Liver (tissue), 9 donors: ENCODE measurements around a stretch of chr3.

DNA sequence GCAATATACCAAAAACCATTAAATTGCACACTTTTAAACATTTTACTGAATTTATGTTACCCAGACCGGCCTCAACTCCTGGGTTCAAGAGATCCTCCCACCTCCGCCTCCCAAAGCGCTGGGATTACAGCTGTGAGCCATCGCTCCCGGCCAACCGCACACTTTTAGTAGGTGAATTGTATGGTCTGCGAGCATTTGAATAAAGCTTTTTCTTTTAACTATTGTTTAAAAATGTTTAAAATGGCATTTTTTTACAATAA is 1.9 kb downstream of the RNF168 start:
- PRO-cap, 5 experiments: no peak in any of the 5 experiments
- RAMPAGE, long total RNA, 2 experiments: no peak in any of the 2 experiments
- RRBS: no CpG with 5 or more reads among the region's 7 CpGs

- PRO-cap, 5 experiments: peak in 3 of 5 experiments; most common plus-strand start chr3:196625222 (in 1); most common minus-strand start chr3:196624998 (in 2)
- RAMPAGE, long total RNA, 2 experiments: no peak in any of the 2 experiments
- RRBS: no CpG with 5 or more reads among the region's 18 CpGs
Measured at GRCh38 chr3:196624834-196625343, 14.6 kb upstream of the NRROS start.

DNA sequence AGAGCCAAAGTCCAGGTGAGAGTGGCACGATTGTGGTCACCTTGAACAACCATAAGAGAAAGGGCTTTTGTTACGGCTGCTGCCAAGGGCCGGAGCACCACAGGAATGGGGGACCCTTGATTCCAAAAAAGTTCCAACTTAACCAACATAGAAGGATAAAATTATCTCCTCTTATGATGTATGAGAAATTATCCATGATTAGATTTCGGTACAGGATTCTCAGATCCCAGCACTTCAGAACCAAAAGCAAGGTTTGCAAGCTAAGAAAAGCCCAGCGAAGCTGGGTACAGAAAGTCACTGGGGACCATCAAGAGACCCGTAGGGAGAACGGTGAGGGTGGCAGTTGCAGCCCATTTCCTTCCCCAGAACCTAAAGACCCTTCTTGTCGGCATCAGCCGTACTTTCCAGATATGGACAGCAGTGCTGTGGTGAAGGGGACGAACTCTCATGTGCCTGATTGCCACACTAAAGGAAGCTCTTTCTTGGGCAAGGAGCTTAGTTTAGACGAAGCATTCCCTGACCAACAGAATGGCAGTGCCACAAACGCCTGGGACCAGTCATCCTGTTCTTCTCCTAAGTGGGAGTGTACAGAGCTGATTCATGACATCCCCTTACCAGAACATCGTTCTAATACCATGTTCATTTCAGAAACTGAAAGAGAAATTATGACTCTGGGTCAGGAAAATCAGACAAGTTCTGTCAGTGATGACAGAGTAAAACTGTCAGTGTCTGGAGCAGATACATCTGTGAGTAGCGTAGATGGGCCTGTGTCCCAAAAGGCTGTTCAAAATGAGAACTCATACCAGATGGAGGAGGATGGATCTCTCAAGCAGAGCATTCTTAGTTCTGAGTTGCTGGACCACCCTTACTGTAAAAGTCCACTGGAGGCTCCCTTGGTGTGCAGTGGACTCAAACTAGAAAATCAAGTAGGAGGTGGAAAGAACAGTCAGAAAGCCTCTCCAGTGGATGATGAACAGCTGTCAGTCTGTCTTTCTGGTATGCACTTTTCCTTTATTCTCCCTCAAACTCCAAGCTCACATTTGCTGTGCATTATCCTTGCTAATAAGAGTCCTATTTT is 18.3 kb downstream of the SENP5 start:
- PRO-cap, 5 experiments: no peak in any of the 5 experiments
- RAMPAGE, long total RNA, 2 experiments: no peak in any of the 2 experiments
- RRBS: no CpG with 5 or more reads among the region's 14 CpGs

DNA sequence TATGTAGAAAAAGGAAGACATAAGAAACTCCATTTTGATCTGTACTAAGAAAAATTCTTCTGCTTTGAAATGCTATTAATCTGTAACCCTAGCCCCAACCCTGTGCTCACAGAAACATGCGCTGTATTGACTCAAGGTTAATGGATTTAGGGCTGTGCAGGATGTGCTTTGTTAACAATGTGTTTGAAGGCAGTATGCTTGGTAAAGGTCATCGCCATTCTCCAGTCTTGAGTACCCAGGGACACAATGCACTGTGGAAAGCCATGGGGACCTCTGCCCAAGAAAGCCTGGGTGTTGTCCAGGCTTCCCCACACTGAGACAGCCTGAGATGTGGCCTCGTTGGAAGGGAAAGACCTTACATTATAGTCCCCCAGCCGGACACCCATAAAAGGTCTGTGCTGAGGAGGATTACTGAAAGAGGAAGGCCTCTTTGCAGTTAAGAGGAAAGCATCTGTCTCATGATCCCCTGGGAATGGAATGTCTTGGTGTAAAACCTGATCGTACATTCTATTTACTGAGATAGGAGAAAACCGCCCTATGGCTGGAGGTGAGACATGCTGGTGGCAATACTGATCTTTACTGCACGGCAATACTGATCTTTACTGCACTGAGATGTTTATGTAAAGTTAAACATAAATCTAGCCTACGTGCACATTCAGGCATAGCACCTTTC is 6.4 kb downstream of the PIGZ start:
- PRO-cap, 5 experiments: no peak in any of the 5 experiments
- RAMPAGE, long total RNA, 2 experiments: no peak in any of the 2 experiments
- RRBS: no CpG with 5 or more reads among the region's 8 CpGs

DNA sequence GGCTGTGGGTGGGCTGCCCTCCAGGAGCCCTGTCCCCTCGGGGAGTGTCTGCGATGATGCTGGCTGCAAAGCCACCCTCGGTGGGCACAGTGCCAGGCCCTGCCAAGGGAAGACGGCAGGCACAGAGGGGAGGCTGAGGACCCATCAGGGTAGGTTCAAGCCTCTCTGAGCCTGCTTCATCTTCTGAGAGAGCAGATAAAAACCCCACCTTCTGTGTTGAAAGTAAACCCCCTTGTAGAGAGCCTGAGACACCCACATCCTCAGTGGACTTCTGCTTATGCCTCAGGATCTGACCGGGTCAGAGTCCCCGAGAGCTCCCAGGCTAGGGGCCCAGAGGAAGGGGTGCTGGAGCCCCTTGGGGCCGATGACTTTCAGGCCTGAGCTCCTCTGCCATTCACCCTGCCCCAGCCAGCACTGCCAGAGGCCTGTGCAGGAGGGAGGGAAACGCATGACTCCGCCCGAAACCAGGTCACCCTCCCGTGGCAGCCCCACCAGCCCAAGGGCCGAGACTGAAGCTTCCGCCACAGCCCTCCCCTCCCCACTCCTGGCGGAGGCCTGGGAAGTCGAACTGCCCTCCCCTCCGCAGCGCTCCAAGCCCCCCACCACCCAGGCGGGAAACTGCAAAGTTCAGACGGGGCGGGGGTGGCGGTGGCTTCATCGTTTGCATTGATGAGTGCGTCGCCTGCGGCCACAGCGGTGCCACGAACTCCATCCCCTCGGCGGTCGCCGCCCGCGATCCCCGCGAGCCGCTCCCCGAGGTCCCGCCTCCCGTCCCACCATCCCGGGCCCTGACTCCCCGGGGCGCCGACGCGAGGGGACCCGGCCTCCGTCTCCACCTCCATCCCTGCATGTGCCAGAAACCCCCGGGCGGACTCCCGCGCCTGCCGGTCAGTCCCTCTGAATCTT is 1.0 kb downstream of the MELTF start:
- PRO-cap, 5 experiments: no peak in any of the 5 experiments
- RAMPAGE, long total RNA, 2 experiments: no peak in any of the 2 experiments
- RRBS: 0% methylated on average over 2 of the region's 52 CpGs

GRCh38 chr3:197216191-197216611 is 82.2 kb downstream of the DLG1 start:
- PRO-cap, 5 experiments: no peak in any of the 5 experiments
- RAMPAGE, long total RNA, 2 experiments: no peak in any of the 2 experiments
- RRBS: no CpG with 5 or more reads among the region's 3 CpGs

DNA sequence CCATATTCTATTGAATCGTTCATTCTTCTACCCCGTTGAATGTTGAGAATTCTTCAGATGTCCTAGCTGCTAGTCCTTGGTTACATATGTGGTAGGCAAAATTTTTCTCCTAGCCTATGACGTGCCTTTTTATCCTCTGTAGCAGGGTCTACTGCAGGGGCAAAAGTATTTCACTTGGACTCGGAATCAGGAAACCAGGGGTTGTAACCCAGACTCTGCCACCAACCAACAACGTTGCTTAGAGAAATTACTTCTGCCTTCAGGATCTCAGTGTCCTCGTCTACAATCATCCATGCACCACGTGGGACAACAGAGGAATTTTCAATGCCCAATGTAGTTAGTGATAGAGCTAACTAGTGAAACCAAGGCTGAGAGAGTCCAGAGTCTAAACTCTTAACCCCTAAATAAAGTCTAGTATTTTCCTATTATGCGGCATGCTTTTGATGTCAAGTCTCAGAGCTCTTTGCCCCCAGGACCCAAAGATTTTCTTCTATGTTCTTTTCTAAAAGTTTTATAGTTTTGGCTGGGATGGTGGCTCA is 20.5 kb downstream of the BDH1 start:
- PRO-cap, 5 experiments: no peak in any of the 5 experiments
- RAMPAGE, long total RNA, 2 experiments: no peak in any of the 2 experiments
- RRBS: no CpG with 5 or more reads among the region's 8 CpGs

GRCh38 chr3:197735789-197736615 is 702 bp downstream of the RUBCN start:
- PRO-cap, 5 experiments: no peak in any of the 5 experiments
- RAMPAGE, long total RNA, 2 experiments: no peak in any of the 2 experiments
- RRBS: 1% methylated on average over 18 of the region's 37 CpGs

DNA sequence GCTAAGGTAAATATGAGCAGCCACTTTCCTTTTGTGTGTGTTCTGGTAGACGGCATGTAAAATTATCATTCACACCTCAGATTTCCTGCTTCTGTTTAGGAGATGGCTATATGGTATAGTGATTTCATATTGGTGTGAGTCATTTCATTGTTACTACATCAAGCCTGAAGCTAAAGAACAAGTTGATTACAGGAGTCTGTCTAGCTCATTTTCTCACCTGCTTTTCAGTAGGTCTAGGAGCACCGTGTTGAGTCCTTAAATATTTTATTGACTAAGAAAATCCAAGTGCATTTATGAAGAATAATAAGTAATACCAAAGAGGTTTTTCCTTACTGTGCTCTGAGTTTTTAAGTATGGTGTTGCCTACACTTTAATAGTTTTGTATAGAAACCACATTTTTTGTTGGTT is 2.3 kb downstream of the LRCH3 start:
- PRO-cap, 5 experiments: no peak in any of the 5 experiments
- RAMPAGE, long total RNA, 2 experiments: no peak in any of the 2 experiments
- RRBS: no CpG with 5 or more reads among the region's 2 CpGs

DNA sequence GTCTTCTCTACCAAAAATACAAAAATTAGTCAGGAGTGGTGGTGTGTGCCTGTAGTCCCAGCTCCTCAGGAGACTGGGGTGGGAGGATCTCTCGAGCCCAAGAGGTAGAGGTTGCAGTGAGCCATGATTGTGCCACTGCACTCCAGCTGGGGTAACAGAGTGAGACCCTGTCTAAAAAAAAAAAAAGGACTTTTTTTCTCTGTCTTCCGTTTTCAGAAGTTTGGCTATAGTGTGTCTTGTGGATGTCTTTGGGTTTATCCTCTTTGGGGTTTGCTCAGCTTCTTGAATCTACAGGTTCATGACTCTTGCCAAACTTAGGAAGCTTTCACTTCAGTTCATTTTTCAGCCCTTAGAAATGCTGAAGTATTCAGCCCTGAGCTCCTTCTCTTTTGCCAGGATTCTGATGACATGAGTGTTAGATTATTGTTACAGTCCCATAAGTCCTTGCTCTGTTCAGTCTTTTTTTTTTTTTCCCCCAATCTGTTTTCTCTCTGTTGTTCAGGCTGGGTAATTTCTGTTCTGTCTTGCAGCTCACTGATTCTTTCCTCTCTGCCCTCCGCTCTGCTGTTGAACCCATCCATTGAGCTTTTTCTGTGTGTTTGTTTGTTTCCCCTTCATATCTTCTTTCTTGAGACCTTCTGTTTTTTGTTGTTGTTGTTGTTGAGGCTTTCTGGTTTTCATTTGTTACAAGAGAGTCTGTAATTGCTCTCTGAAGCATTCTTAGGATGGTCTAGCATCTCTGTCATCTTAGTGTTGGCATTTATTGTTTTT is 18.3 kb downstream of the LRCH3 start:
- PRO-cap, 5 experiments: no peak in any of the 5 experiments
- RAMPAGE, long total RNA, 2 experiments: no peak in any of the 2 experiments
- RRBS: no CpG with 5 or more reads among the region's 3 CpGs

DNA sequence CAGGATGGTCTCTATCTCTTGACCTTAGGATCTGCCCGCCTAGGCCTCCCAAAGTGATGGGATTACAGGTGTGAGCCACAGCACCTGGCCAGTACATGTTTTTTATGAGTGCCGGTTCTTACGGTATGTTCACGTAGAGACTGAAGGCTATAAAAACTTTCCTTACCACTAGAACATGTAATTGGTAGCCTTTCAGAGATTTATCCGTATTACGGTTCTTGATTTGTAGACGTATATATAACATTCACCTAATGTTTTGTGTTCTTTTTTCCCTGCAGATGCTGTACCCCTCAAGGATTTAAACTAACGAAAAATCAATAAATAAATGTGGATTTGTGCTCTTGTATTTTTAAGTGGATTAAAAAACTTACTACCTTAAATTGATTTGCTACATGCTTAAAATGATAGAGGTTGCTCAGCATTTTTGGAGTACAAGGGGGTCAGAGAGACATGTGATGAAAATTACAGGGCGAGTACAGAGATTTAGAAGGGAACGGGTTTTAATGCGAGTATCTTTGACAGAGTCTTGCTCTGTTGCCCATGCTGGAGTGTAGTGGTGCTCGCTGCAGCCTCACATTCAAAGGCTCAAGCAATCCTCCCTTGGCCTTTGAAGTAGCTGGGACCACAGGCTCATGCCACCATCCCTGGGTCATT is 4.2 kb downstream of the IQCG start:
- PRO-cap, 5 experiments: no peak in any of the 5 experiments
- RAMPAGE, long total RNA, 2 experiments: no peak in any of the 2 experiments
- RRBS: no CpG with 5 or more reads among the region's 12 CpGs

GRCh38 chr3:197956960-197957505 is 2.8 kb downstream of the IQCG start:
- PRO-cap, 5 experiments: no peak in any of the 5 experiments
- RAMPAGE, long total RNA, 2 experiments: no peak in any of the 2 experiments
- RRBS: no CpG with 5 or more reads among the region's 5 CpGs

- PRO-cap, 5 experiments: no peak in any of the 5 experiments
- RAMPAGE, long total RNA, 2 experiments: no peak in any of the 2 experiments
- RRBS: no CpG with 5 or more reads among the region's 2 CpGs
Measured at GRCh38 chr3:198038421-198038862, 78.4 kb downstream of the LMLN start.

DNA sequence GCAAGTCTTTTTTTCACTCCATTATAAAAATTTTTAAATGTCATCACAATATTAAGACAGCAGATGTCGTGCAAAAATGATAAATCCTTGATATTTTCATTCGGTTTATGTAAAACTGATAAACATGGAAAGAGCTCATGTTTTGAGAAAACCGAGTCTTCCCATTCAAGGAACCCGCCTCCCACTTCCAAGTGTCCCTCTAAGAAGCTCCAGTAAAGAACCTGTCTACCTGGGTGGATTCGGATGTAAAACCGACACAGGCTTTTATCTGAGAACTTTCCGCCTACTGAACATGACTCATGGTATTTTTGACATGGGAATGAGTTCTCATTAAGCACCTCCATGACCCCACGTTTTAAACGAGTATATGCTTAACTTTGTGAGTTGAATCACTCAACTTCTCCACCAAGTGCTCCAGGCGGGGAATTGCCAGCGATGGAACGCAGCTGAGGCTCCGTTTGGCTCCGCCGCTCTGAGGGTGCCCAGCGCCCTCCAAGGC is 119.8 kb downstream of the LMLN start:
- PRO-cap, 5 experiments: no peak in any of the 5 experiments
- RAMPAGE, long total RNA, 2 experiments: no peak in any of the 2 experiments
- RRBS: no CpG with 5 or more reads among the region's 16 CpGs